Bronchial epithelial cell (primary cell): ENCODE measurements around the genes ERCC1 and GIPR.

DNA sequence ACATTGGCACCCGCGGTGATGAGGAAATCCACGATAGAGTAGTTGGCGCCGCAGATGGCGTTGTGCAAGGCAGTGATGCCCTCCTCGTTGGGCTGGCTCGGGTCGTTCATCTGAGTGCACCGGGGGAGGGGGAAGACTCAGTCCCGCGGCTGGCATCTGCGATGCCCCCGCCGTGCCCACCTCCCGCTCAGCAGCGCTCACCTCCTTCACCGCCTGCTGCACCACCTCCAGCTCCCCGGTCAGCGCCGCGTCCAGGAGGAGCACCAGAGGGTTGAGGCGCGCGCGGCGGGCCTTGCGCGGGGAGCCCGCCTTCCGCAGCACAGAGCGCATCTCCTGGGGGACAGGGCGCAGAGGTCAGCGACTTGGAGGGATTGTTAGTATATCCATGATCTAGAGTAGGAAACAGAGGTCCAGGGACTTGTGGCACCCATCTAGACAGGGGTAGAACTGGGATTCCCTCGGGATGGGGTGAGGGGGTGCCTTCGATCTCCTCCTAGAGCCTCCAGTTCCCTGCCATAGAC lies 15.5 kb upstream of the ERCC2 start:
- RRBS, 2 experiments: no CpG with 5 or more reads among the region's 36 CpGs

GRCh38 chr19:45423617-45424916 lies at the start of gene ERCC1:
Gene ERCC1 (minus strand): TSS chr19:45423917.
- RRBS, 2 experiments: 1 to 2% methylated on average over 12 of the region's 50 CpGs

DNA sequence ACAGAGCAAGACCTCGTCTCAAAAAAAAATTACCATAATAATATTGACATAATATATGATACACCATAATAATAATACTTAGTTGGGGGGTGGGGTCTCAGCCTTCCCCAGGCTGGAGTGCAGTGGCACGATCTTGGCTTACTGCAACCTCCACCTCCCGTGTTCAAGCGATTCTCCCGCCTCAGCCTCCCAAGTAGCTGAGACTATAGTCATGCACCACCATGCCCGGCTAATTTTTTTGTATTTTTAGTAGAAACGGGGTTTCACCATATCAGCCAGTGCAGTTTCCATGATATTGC lies 7.1 kb upstream of the ERCC1 start:
- RRBS, 2 experiments: no CpG with 5 or more reads among the region's 7 CpGs

DNA sequence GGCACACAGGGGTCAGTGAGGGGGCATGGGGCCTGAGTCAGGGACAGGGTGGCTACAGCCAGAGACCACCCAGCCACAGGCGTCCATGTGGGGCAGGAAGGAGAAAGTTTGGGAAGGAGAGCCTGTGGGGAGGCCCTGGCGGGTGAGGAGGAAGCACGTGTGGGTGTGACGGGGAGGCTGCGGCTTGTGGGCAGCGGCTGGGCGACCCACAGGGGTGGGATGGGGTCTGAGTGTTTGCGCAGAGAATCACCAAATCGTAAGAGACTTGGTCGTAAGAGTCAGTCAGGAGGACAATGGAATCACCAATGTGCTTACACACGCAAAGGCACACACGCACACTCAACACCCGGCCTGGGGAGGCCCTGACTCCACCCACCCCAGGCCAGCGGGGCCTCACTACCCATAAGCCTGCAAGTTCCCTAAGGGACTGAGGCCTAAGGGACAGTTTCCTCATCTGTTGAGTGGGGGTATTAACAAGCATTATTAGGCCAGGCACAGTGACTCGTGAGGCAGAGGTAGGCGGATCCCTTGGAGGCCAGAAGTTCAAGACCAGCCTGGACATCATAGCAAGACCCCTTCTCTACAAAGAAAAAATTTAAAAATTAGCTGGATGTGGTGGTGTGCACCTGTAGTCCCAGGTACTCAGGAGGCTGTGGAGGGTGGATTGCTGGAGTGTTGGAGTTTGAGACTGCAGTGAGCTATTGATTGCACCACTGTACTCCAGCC lies 11.6 kb upstream of the FOSB start:
- RRBS, 2 experiments: no CpG with 5 or more reads among the region's 16 CpGs

DNA sequence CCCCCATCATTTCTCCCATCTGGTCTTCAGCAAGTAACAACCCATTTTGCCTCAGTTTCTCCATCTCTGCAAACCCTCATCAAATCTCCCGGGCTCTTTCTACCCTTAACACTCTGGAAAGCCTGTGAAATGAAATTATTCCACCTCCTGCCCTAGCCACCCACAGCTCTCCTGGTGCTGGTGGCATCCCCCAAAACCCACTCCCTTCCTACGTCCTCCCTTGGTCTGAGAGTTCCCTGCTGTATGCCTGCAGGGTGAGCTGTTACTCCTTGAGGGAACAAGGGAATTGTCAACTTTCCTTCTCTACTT lies 3.7 kb downstream of the FOSB start:
- RRBS, 2 experiments: no CpG with 5 or more reads among the region's 2 CpGs

DNA sequence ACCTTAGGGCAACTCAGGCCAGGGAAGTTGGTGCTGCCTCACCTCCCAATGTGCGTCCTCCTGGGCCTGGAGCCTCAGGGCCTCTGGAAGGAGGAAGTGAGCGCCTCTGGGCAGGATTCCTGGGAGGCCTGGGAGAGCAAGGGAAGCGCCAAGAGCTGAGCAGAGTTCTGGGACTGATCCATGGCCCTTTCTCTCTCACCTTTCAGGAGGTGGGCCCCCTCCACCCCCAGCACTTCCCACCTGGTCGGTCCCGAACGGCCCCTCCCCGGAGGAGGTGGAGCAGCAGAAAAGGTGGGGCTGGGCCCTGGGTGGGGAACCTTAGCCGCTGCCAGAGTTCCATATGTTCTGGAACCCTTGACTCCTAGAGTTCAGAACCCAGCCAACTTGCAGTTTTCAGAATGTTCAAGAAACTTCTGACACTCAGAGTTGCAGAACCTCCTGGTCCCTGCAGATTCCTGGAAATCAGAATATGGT lies 13.9 kb downstream of the VASP start:
- RRBS, 2 experiments: no CpG with 5 or more reads among the region's 8 CpGs

GRCh38 chr19:45543716-45544414 lies 36.6 kb downstream of the VASP start:
- RRBS, 2 experiments: no CpG with 5 or more reads among the region's 12 CpGs

GRCh38 chr19:45600126-45600811 lies 1.7 kb downstream of the GPR4 start:
- RRBS, 2 experiments: no CpG with 5 or more reads among the region's 12 CpGs

GRCh38 chr19:45667488-45668391 lies at the start of gene GIPR:
Gene GIPR (plus strand): TSS chr19:45668221.
- RRBS, 2 experiments: no CpG with 5 or more reads among the region's 18 CpGs

DNA sequence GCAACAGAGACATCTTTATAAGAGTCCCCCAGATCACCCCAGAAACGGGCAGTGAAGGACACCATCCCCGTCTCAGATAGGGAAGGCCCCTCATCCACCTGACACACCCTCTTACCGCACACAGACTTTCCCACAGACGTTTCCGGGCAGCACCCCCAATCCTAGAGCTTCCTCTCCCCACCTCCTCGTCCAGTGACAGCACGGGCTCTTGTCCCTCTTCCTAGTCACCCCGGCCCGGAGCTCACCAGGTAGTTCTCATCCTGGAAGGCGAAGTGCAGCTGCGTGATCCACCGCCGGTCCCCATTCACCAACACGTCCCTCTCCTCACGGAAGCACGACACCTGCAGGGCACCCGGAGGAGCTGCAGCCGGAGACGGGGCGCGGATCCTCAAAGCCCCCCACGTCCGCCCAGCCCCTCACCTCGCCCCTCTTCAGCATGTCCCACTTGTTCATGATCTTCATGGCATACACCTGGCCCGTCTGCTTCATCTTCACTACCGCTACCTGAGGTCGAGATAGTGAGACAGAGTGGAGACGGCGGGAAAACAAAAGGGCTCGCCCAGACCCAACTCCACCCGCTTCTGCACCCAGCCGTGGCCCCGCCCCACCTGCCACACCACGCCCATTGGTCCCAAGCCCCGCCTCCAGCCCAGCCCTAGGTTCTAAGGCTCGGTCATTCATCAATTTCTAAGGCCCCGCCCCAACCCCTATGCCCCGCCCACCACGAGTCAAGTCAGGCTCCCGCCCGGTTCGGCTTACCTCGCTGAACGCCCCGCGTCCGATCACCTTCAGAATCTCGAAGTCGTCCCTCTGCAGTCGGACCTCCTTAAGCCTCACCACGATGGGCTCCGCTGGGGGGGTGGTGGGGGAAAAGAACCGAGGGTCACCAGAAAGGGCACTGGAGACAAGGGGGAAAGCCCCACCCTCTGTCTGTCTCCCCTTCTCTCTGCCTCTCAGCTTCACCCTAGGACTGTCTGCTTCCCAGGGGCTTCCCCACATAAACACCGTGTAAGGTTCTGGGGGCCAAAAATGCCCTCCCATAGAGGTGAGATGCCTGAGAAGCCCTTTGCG lies 2.9 kb downstream of the DMPK start:
- RRBS, 2 experiments: 2 to 3% methylated on average over 11 to 12 of the region's 55 CpGs

DNA sequence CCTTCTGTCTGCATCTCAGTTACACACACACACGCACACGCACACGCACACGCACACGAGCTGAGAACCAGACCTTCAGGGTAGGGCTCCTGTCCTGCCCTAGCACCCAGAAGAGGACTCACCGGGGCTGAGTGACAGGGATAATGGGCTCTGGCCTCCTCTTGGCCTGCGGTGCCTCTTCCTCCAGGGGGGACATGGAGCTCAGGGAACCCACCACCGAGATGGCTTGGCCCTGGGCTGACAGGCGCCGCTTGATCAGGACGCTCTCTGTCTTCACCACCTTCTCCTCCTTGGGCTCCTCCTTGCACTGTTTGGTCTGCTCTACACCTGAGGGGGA lies 16.1 kb upstream of the RSPH6A start:
- RRBS, 2 experiments: no CpG with 5 or more reads among the region's 11 CpGs

GRCh38 chr19:45885563-45885781 lies 469 bp downstream of the IRF2BP1 start:
- RRBS, 2 experiments: no CpG with 5 or more reads among the region's 26 CpGs

DNA sequence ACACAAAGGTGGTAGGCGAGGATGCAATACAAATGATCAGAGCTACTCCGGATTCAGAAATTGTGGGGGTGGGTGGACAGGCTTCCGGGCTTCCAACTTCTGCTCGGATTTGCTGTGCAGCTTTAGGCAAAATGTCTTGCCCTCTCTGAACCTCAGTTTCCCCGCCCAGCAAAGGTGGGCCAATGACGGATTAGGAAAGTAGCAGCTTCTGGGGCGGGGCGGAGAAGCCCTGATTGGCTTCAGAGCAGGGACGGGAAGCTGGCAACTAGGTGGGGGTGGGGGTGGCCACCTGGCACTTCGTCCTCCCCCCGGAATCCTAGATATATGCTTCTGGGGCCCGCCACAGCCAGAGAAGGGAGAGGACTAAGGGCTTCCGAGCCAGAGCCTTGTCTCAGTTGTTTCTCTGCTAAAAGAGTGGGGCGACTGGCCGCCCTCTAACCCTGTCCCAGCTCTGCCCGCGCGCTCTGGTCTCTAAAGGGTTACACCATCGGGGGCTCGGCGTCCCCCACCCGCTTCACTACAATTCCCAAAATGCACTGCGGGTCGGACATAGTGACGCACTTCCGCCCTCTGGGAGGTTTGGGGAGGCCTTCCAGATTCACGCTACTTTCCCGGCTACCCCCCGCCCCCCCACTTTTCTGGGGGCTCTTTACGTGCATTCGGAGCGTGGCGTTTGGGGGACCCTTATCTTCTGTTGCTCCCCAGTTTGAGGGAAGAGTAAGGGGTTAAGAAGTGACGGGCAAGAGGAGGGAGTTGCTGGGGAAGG lies 575 bp upstream of the IRF2BP1 start:
- RRBS, 2 experiments: 1 to 2% methylated on average over 2 of the region's 34 CpGs

DNA sequence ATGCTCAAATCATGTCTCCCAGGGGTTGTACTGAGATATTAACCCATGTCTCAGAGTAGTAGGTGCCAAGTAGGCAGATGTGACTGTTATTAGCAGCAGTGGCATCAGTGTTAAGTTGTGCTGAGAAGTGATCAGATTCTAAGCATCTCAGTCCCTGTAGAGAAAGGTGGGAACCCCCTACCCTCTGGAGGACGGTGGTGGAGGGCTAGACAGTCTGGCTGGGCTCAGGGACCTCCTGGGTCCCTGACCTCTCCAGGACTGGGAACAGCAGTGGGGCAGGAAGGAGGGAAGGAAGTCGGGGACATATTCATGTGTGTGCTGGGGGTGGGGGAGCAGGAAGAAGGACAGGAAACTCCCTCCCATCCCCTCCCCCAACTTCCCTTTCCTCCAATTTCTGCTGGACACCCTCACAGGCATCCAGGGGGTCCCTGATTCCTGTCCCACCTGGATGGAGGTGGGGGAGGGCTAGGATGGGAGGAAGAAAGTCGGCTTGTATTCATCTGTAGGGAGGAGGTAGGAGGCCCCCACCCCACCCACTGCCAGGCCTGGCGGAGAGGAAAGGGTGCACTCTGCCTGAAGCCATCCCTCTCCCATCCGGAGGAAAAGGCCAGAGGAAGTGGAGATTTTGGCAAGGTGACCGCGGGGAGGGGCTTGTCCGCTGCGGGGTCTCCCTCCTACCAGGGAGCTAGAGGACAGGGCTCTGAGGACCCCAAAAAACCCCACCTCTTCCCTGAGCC lies 2.4 kb downstream of the NOVA2 start:
- RRBS, 2 experiments: no CpG with 5 or more reads among the region's 9 CpGs

GRCh38 chr19:46014929-46015831 lies 7.7 kb downstream of the PGLYRP1 start:
- RRBS, 2 experiments: under 1 to 1% methylated on average over 35 of the region's 81 CpGs

DNA sequence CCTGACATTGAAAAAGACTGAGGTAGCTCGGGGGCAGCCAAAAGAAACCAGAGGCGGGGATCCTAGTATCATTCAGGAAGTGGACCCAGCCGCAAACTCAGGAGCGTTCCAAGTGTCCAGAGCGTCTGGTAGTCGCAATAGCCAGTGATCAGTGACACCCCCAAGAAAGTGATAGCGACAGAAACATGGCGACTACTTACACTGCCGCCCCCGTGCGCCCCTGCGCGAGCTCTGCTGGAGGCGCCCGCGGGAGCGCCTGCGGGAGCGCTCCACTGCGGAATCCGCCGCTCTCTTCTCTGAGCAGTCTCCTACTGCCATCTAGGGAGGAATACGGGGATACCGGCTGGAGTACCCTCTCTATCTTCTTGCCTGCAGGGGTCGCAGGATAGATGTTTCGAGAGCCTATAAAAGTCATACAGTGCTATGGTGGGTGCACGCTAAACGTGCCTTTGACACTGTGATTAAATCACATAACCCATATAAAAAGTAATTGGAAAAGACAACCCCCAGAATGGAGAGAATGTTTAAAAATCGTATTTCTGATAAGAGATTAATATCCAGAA lies 36.7 kb upstream of the IGFL4 start:
- RRBS, 2 experiments: no CpG with 5 or more reads among the region's 29 CpGs

DNA sequence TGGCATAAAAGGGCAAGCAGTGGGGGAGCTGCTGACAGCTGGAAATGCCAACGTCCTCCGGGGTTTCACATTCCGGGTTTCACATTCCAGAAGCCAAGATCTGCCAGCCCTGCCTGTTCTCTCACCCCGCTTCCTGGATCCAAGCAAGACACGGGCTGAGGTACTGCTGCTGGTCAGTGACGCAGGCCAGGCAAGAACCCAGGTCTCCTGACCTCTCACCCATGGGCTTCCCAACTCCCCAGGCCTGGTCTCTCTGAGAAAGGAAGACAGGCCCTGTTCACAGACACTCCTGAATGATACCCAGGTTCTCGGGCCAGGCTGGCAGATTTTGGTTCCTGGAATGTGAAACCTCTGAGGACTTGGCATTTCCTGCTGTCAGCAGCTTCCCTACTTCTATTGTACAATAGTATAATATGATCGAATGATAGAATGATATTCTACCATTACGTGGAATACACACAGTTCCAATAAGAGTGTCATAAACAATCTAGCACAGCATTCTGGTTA lies 18.0 kb upstream of the IGFL1 start:
- RRBS, 2 experiments: no CpG with 5 or more reads among the region's 9 CpGs

DNA sequence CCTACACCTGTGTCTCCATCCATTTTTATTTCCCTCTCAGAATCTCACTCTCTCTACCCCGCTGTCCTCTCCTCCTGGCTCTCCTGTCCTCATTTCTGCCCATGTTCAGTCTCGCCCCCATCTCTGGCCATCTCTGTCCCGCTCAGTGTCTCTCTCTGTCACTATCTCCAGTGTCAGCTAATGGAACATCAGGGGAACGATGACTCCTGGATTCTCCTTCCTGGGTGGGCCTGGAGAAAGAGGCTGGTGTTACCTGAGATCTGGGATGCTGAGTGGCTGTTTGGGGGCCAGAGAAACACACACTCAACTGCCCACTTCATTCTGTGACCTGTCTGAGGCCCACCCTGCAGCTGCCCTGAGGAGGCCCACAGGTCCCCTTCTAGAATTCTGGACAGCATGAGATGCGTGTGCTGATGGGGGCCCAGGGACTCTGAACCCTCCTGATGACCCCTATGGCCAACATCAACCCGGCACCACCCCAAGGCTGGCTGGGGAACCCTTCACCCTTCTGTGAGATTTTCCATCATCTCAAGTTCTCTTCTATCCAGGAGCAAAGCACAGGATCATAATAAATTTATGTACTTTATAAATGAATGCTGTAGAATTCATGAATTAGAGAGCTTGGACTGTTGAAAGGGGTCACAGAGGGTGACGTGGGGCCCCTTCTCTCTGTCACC lies 1.2 kb downstream of the IGFL1 start:
- RRBS, 2 experiments: no CpG with 5 or more reads among the region's 7 CpGs

DNA sequence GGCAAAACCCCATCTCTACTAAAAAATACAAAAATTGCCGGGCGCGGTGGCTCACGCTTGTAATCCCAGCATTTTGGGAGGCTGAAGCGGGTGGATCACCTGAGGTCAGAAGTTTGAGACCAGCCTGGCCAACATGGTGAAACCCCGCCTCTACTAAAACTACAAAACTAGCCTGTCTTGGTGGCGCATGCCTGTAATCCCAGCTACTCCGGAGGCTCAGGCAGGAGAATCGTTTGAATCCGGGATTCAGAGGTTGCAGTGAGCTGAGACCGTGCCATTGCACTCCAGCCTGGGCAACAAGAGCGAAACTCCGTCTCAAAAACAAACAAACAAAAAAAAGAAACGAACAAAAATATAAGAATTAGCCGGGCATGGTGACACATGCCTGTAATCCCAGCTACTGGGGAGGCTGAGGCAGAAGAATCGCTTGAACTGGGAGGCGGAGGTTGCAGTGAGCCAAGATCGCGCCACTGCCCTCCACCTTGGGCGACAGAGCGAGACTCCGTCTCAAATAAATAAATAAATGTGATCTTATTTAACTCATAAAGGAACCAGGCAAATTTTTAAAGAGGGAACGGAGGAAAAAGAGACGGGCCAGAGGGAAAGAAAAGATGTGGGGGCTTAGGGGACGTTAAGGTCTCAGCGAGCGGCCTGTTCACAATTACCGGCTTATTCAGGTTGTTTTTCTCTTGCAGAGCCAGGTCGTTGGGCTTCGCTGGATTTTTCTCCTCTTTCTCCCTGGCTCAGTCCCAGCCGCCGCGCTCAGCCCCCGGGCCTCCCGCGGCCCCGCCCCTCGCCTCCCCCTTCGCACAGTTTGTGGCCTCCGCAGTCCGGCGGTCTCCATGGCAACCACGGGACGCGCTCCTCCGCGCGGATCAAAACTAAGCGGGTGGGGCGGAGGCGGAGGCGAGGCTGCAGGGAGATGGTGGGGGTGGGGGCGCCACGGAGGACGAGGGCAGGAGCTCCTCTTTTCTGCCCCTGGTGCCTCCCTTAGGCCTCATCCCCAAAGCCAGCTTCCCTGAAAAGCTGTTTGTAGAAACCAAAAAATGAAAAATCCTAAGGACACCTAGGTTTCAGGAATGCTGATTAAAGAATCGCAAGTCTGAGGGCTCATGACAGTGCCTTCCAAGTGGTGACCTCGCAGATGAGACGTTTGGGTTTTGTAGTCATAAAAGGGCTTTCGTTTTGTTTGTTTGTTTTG lies 2.8 kb upstream of the CCDC8 start:
- RRBS, 2 experiments: under 1% methylated on average over 7 to 8 of the region's 59 CpGs

DNA sequence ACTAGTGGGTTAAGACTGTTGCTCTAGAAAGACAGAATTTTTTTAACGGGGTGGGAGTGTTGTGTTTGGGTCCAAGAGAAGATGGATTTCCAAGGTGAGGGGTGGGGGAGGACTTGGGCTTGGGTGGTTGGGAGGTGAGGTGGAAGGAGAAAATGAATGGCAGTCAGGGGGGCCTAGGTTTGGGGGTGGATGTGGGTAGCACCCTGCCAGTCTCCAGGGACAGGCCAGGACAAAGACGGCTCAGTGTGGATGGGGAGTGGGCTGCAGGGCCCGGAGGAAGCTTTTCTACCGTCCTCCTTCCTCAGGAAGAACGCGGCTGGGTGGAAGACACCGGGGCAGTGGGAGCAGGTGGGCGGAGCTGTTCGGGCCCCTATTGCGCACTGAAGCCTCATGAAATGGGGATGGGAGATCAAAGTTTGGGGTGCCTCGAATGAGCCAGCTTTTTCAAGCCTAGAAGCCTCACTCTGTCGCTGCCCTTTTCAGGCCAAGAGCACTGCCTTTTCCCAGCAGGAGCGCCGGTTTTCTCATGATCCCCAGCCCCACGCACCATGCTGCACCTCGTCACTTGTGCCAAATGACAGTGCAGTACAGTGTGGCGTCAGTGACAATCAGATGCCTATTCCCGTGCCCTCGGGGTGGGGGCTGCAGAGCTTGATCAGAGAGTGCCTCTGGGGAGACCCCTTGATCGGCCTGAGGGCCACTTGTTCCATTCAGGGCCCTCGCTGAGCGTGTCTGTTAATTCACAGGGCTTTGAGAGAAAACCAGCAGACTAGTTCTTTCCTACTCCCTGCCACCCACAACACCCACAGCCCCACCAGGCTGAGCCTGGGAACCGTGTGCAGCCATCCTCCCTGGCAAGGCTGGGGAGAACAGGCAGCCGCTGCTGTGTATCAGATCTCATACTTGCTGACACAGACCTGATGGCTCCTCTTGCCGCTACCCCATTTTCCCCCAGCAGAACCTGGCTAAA lies 1.4 kb downstream of the CALM3 start:
- RRBS, 2 experiments: 4% methylated on average over 5 of the region's 25 CpGs